Heart (tissue), 3 donors: ENCODE measurements around a stretch of chr9.

DNA sequence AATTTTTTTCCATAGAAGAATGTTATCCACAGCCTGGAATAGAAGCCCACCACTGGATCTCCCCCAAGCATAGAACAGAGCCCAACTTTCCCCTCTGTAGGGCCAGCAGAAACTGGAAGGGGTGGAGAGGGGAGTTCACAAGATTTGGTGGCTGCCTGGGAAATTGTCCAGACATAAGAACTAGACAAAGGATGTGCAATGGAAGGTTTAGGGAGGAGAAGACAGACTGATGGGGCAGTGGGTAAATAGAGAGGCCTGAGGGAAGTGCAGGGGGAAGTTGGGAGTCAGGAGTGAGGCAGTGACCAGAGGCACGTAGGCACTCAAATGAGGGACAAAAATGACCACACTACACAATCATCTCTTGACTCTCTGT, 6.0 kb upstream of the DOCK8 start:
- RAMPAGE, long total RNA, 2 experiments: no peak in any of the 2 experiments

DNA sequence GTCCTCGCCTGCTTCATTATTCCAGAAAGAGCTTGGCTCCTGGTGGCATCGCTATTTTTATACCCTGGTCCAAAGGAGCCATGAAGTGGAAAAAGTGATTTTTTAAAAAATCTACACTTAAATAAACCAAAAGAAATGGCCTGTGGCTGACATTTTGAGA, 727 bp downstream of the DOCK8 start:
- RAMPAGE, long total RNA, 2 experiments: no peak in any of the 2 experiments

DNA sequence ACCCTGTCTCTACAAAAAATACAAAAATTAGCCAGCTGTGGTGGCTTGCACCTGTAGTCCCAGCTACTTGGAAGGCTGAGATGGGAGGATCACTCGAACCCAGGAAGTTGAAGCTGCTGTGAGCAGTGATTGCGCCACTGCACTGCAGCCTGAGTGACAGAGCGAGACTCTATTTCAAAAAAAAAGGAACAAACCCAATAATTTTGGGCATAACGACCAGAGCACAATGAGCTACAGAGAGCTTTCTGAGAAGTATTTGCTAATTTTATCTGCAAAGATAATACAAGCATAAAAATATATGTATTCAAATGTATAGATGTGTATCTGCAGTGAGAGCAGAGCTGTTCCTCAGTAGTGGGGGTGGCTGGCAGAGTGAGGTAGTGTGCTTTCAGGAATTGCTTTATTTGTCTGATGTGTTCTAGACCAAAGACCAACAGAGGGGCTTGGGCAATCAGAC, 5.1 kb downstream of the DOCK8 start:
- RAMPAGE, long total RNA, 2 experiments: no peak in any of the 2 experiments

- RAMPAGE, long total RNA, 2 experiments: no peak in any of the 2 experiments
Measured at GRCh38 chr9:557251-558281, 53.1 kb downstream of the KANK1 start.

DNA sequence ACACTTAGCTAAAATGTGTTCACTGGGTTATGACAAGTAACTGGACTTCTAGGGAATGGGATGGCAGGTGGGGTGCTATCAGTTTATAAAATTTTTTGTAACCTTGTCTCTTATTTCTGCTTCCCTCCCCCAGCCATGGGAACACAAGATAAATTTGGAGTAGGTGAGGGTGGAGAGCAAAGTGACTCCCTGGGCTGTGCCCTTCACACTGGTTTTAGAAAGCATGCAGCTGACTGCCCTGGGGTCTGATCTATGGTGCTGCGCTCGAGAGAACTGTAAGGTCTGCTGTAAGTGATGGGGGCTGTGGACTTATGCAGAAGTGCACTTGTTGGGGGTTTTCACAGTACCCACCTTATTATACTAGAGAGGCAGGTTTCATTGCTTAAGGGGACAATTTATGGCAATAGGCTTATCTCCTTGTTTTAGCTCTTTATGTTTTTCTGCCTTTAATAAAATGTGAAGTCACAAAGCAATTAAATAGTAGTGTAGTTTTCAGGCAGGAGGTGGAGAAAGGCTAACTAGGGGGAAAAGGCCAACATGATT, 89.4 kb downstream of the KANK1 start:
- RAMPAGE, long total RNA, 2 experiments: start-site peak on the plus strand in 1 of 2 experiments, centred at position 223 of the sequence, 855 reads per replicate

GRCh38 chr9:706089-706584, 135.4 kb upstream of the DMRT1 start:
- RAMPAGE, long total RNA, 2 experiments: no peak in any of the 2 experiments

DNA sequence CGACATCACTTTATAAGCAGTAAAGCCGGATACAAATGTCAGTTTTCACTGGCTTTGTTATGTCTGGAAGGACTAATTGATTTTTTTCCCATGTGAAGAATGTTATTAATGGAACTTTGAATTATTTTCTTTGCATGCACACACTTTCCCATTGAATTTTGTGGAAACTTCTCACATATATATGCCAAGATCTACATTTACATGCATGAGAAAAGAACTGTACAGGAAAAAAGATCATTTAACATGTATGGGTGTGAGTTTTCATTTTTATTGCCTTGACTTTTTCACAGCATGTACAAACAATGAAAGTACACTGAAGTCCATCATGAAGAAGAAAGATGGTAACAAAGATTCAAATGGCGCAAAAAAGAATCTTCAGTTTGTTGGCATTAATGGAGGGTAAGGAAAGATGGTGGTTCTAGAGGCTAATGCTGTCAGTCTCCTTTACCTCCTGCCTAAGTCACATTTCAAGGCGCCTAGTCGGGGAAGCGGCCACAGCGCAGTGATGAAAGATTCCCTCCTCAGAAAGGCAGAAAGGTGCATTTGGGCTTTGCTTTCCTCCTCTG, 110.5 kb upstream of the DMRT1 start:
- RAMPAGE, long total RNA, 2 experiments: no peak in any of the 2 experiments

GRCh38 chr9:1299038-1299540, 248.9 kb downstream of the DMRT2 start:
- RAMPAGE, long total RNA, 2 experiments: no peak in any of the 2 experiments

DNA sequence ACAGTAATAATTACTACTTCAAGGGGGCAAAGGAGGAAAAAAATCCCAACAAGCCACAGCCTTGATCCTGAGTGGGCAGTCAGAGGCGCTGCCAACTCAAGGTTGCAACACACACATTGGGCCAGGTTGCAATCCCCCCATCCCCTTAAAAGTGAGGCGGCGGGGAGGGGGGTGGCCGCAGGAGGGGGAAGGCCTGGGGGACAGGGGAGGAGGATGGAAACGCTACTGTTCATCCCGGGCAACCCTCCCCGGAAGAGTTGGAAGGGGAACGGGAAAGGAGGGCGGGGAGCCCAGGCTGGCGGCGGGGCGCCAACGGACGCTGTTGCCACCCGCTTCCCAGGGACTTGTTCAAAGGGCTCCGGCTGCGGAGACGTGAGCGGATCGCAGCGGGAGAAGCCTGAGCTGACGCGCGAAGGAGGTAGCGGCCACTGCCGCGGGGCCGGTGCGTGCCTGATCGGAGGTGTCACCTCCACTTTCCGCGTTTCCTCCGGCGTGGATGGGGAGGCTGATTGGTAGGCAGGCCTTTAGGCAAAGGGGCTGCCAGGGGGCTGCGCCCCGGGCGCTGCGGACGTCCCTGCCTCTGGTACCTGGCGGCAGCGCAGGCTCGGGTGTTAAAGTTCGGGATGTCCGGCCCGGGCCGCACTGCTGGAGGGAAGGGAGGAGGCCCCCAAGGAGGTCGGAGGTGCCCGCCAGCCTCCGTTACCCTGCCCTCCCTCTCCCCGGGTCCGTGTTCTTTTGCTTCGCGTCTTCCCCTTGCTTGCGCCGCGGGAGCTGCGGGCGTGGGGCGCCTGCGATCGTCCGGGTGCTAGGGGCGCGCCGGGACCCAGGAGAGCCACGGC, 774 bp downstream of the SMARCA2 start:
- RAMPAGE, long total RNA, 2 experiments: no peak in any of the 2 experiments

DNA sequence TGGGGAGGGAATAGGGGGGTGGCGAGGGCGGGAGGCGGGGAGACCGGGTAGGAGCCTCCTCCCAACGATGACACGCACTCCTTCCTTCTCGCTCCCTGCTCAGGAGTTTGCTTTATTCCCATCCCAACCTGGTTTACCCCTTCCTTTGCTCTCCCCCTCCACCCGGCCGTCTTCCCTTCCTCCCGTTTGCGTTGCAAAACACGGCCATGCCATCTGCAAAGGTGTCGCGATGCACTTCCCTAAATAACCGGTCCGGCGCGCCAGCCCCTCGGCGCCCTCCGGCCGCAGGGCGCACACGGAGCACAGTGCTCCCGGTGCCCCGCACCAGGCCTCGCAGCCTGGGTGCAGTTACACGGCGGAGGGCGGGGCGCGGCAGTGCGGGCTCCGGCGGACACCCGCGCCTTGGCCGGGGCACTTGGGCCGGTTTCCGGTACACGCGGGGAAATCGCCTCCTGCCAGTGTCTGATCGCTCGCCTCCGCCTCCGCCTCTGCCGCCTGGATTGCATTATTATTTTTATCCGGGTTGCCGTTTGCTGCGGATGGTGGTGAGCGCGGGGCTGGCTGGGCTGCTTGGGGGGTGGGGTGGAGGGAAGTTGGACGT, 1.6 kb downstream of the SMARCA2 start:
- RAMPAGE, long total RNA, 2 experiments: no peak in any of the 2 experiments

GRCh38 chr9:2060567-2061069, 45.5 kb downstream of the SMARCA2 start:
- RAMPAGE, long total RNA, 2 experiments: no peak in any of the 2 experiments

DNA sequence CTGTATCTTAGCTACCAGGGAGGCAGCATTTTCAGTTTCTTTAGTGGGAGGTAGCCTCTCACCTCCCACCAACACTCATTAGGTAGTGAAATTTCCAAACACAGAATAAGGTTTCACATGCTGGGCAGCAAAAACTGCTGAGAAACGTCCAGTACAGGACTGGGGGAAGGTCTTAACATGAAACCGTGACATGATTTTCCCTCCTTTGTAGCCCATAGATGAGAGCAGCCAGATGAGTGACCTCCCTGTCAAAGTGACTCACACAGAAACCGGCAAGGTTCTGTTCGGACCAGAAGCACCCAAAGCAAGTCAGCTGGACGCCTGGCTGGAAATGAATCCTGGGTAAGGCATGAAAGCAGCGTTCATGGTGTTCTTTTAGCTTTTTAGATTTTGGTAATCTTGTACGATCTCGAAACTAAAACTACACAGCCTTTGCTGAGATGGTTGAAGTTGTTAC, 57.9 kb downstream of the SMARCA2 start:
- RAMPAGE, long total RNA, 2 experiments: no peak in any of the 2 experiments

DNA sequence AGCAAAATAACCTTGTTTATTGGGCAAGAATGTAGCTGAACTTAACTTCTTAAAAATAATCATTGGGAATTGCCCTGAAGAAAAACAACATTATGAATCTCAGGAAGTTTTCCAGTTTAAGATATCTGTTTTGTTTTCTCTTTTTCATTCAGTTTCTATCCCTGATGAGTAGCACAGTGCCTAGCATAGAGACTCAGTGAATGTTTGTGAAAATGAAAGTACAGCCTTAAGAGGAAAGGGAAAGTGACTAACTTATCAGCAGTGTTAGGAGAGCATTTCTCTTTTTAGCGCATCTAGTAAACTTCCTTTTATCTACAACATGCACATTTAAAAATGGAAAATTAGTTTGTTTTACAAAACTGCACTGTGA, 110.7 kb downstream of the SMARCA2 start:
- RAMPAGE, long total RNA, 2 experiments: no peak in any of the 2 experiments

DNA sequence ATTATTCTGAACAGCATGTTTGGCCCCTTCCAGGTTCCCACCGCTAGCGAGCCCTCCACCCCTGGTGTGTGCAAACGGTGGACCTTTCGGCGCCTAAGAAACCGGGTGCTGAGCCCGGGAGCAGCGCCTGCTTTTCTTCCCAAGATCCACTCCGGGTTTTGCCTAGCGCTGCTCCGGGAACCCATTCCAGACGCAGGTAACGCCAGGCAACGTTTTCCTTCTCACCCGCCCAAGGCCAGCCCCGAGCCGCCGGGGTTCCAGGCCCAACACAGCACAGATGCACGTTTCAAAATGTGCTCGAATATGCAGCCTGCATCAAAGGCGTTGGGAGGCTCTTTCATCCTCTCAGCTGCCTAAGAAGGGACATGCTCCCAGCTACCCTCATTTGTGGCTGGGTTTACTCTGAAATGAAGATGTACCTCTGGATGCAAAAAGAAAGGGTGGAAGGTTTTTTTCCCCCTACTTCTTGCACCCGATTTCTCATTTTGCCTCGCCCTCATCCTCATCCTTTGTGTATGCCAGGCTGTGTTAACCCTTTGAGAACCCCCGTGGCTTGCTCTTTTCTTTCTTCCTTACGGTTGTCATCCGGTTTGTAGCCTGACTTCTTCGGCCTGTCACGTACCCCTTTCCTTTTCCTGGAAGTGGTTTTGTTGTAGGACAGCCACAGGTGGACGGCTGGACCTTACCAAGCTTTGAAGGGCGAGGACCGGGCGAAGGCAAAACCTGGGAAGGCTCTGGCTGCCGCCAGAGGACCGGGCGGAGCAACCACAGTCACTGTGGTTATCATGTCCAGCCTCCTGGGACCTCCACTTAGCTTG, 226.9 kb downstream of the SMARCA2 start:
- RAMPAGE, long total RNA, 2 experiments: start-site peak on the minus strand in 1 of 2 experiments, centred at position 712 of the sequence, 12 to 16 reads per replicate

DNA sequence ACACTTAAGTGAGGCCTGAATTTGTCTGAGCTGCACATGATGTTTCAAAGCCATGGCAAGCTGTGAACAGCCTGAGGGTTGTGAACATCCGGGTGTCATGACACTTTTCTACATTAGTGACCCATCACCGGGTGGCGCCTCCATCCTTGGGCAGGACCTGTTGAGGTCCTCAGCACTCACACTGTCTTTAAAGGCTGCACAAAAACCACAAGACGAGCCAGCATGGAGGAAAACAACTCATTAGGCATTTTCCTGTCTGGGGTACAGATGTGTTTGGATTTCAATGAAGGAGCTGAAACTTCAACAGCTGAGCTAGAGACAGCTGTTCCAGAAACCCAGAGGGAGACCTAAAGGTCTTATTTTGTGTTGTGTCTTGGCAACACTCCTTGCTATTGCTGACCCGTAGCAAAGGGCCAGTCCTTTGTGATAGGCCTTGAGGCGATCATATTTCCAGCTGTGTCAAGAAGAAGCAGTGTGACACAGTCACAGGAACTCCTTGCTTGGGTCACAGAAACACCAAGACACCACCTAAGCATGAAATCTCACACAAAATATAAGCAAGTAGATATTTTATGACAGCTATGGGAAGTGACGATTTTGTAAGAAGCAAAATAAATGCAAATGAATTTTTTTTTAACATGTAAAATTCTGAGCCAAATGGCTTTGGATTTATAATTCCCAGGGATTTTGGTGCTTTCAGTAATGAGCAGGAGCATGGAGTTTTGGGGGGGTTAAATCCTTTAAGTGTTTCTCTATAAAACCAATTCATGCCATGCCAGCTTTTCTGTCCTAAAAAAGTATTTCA, 151.7 kb upstream of the VLDLR start:
- RAMPAGE, long total RNA, 2 experiments: no peak in any of the 2 experiments

GRCh38 chr9:2492889-2494003, 128.3 kb upstream of the VLDLR start:
- RAMPAGE, long total RNA, 2 experiments: no peak in any of the 2 experiments

DNA sequence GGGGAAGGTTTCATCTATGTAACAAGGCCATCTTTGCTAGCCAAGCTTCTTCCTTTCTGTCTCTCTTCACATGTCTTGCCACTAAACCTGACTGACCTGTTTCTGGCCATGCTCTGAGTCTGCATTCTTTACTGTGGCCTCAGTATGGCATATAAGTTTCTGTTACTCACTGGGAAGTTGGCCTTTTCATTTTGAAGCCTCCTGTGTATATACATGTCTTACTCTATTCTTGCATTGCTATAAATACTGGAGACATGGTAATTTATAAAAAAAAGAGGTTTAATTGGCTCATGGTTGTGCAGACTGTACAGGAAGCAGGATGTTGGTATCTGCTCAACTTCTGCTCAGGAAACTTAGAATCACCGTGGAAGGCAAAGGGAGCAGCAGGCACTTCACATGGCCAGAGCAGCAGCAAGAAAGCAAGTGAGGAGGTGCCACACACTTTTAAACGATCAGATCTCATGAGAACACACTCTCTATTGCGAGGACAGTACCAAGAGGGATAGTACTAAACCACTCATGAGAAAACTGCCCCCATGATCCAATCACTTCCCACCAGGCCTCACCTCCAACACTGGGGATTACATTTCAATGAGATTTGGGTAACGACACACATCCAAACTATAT, 48.1 kb downstream of the KCNV2 start:
- RAMPAGE, long total RNA, 2 experiments: no peak in any of the 2 experiments

GRCh38 chr9:2809517-2809928, 34.4 kb downstream of the PUM3 start:
- RAMPAGE, long total RNA, 2 experiments: no peak in any of the 2 experiments

DNA sequence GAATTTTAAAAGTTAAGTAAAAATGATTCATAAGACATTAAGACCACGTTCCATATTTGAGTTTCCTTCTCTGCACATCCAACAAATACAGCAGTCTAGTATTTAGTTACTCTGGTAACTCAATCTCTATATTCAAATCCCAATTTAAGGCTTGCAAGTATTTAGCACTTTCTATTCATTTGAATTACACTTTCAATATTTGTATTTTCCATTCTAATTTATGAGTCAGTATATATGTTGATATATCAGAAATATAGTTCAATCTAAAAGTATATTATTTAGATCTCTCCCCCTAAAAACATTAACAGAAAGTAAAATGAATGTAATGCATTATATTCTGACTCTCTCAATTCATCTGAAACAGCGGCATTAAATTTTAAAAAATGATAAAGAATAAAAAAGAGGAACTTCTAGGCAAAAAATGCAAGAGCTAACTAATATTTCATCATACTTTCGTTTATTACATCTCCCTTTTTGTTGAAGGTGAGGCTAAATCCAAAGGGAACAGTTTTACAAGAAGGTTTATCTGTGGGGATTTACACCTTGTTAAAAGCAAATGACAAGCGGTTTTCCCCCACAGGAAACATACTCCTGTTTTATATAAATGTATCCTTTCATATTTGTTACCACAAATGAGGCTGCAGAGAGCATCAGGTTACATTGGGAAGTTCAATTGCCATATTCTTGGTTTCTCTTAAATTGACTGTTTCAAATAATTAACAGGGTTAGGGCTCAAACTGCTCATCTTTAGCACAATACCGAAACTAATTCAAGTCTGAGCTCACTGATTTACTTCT, 17.5 kb downstream of the RFX3 start:
- RAMPAGE, long total RNA, 2 experiments: no peak in any of the 2 experiments

DNA sequence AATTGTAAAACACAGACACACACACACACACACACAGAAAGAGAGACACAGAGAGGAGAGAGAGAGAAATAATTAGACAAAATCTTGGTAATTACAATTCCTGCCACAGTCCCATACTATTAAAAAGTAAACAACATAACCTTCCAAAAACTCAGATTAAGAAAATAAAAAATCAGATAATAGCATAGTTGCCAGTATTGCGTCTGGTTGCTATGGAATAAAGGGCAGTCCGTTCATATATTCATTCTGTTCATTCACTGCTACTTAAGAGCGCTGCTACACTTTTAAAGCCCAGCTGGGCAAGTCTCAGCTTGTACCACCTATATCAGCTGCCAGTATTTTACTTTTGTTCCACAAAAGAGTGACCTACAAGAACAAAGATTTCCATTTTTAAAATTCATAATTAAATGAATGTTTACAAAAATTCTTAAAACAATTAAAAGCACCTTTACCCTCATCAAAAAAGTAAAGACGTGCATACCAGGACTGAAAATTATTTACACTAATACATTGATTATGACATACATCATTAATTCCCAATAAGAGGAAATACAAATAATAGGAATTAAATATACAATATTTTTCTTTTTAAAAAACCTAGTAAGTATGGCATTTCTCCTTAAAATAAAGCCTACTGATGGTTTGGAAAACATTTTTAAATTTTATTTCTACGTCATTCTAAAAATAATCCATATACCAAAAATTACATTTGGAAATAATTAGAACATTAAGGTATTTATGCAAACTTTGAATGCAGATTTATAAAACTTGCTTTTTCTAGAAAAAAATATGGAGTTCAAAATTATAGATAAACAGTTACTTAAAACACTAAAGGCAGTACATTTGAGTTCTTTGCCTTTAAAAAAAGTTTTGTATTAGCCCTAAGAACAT, 16.6 kb downstream of the RFX3 start:
- RAMPAGE, long total RNA, 2 experiments: no peak in any of the 2 experiments